ENCODE measurements around a stretch of chr7.

DNA sequence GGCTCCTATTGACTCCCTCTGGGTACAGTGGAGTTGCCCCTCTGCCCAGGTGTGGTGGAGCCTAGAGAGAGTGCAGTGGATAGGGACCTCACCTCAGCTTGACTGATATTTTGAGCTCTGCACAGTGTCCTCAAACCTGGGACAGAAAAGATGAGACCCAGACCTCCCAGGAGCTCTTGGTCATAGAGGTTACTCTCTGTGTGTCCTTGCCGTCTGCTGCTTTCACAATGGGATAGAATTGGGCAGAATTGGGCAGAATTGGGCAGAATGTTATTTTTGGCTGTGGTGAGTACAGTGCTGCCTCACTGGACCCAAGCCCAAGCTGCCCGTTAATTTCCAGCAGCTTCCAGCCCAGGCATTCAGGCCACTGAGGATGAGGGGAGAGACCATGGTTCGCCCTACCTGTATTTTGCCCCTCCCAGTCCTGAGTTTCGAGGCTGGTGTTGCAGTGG is 23.8 kb downstream of the NACAD start:
- PRO-cap: no peak

GRCh38 chr7:45104369-45104644 is 7.2 kb downstream of the TBRG4 start:
- PRO-cap: no peak

DNA sequence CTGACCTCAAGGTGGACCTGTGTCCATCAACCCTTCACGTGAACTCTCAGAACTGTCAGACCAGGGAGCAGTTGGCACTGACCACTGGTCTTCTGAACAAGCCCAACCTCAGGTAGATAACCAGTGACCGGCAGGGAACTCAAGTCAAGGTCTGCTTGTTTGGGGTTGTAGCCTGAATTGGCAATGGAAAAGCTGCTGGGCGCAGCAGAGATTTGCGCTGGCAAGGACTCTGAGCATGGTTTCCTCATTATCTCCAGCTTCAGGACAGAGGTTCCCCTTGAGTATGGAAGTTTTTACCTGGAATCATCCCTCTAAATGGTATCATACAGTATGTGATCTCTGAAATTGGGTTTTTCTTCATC is 96.7 kb downstream of the ADCY1 start:
- PRO-cap: no peak

DNA sequence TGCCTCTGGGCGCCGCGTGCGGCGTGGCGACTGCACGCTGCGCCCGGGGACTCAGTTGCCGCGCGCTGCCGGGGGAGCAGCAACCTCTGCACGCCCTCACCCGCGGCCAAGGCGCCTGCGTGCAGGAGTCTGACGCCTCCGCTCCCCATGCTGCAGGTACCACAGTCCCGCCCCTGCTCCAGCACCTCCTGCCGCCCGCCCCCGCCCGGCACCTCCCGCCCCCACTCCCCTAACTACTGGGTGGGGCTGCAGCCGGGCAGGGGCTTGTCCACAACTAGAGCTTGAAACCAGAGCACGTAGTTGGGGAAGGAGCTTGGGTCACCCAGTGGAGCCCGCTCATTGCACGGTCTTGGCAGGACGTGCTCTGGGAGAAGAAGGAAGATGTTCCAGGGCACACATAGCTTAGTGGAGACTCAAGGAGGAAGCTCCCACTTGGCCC is 577 bp downstream of the IGFBP1 start:
- PRO-cap: no peak

DNA sequence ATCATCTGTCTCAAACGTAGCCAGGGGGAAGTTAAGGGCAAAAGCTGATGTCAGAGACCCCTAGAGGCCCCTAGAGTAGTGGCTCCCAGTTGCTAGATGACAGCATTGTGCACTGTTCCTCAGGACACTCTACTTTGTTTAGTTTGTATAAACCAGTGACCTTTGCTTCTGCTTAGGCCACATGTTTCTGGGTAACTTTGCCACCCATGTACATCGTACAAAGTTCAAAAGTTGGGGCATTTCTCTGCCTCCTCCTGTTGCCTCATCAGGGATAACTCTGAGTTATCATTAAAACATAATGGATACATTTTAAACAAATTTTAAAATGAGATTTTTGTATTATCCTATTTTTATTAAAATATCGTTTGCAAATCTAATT is 233.4 kb upstream of the IGFBP3 start:
- PRO-cap: no peak

- PRO-cap: unidirectional peak, plus-strand start at chr7:46354980
Observed at GRCh38 chr7:46354896-46355095, 433.7 kb upstream of the IGFBP3 start.

- PRO-cap: no peak
Observed at GRCh38 chr7:46741261-46741583, 820.1 kb upstream of the IGFBP3 start.

GRCh38 chr7:46960802-46961402 is 621.0 kb downstream of the TNS3 start:
- PRO-cap: no peak

DNA sequence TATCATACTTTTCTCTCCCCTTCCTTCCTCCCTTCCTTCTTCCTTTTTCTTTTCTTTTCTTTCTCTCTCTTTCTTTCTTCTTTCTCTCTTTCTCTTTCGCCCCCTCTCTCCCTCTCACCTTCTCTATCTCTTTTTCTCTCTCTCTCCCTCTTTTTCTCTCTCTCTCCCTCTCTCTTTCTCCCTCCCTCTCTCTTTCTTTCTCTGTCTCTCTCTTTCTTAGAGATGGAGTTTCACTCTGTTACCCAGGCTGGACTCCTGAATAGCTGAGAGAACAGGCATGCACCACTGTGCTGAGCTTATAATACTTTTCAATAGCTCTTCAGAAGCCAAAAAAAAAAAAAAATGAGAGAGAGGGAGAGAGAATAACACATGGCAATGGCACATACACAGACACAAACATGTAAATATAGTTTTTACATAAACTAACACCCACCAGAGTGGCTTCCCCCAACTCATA is 322.1 kb downstream of the TNS3 start:
- PRO-cap: no peak

GRCh38 chr7:47308715-47309431 is 273.0 kb downstream of the TNS3 start:
- PRO-cap: no peak

DNA sequence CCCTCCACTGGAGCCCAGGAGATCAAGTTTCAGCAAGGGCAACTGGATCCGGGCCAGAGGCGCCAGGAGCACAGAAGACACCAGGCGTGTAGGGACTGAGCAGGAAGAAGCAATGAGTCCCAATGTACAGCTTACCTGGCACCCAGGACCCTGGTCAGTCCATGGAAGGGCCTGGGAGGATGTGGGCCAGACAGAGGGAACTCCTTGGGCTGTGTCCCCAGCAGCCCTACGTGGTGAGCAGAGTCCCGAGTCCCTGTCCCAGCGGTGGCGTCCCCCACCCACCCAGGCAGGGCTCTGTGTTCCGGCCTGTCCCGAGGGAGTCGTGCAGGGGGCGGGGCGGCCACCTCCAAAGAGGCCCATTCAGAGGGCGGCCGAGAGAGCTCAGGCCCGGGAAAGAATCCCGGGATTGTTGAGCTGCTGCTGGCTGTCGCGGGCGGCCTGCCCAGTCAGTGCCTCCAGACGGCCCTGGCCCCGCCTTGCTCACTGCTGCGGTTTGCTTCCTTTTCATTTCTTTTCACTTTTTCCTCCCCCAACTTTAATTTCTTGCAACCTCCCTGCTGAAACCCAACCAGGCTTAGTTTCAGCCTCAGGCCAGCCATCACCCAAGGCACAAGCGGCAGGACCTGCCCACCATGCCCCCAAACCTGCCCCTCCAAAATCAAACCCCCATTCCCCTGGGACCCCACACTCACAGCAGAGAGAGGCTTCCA is 253.9 kb downstream of the TNS3 start:
- PRO-cap: unidirectional peak, minus-strand start at position 282 of the sequence; unidirectional peak, minus-strand start at position 324 of the sequence

GRCh38 chr7:47369029-47369852 is 212.7 kb downstream of the TNS3 start:
- PRO-cap: no peak

GRCh38 chr7:47379630-47380667 is 202.0 kb downstream of the TNS3 start:
- PRO-cap: no peak

DNA sequence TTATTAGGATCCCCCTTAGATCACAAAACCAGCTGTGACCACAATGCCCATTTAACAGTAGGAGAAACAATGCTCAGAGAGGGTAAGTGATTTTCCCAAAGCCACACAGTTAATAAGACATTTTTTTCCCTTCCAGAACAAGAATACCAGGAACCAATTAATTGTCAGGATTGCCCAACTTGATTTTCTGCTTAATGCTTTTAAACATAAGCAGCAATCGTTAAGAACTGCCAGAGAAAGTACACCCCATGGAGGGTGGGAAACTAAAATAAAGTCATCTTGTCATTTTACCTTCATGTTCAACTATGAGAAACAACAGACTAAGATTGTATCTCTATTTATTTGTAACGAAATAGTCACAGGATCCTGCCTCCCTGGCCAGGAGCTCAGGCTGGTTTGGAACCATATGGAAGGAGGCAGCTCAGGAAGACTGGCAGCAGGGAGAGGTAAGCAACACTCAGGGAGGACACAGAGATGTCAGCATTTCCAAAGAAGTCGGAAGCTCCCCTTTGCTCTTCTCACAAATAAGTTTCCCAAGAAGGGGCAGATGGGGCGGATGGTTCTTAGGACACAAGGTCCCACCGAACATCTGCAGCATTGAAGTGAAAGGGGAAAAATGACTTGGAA is 129.6 kb downstream of the TNS3 start:
- PRO-cap: no peak

GRCh38 chr7:47458058-47458806 is 123.7 kb downstream of the TNS3 start:
- PRO-cap: no peak

DNA sequence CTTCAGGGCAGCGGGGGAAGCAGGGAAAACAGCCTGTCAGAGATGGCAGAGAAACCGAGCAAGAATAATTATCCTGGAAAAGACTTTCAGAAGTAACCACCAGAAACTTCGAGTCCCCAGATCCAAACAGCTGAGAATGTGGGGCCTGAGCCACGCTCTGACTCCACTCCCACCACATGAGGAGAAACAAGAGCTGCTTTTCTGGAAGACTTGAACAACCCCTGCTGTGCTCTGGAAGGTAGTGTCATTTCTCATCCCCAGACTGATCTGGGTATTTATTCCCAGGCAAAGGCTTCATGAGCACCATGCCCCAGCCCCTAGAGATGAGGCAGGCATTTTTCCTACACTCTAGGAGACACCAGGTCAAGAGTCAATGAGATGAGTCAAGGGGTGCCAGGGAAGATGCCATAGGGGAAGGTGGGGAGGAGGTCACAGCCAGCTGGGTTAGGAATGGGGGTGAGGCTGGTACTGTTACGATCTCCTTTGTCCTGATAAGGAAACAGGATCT is 1.3 kb upstream of the TNS3 start:
- PRO-cap: no peak

DNA sequence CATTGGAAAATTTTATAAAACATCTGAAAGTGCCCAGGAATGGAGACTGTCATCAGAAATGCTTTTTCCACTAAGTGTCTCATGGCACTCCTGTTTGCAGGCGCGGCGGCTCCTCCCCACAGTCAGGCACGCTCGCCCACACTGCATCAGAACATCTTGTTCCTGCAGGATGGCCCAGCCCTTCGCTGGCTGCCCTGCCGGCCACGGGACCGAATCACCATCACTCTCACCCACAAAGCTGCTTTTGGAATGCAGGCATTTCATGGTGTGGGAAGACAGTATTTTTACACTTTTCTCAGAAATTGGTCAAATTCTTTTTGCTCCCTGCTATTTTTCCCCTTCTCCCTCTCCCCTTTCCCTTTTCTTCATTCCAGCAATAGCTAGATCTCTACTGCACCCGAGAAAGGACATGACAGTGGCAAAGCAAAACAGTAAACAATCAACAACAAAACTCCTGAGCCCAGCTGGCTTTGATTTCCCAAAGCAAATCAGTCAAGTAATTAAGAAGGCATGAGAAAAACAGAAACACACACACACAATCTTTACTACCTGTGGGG is 176.1 kb upstream of the TNS3 start:
- PRO-cap: no peak

- PRO-cap: no peak
Observed at GRCh38 chr7:47786459-47786848, 161.8 kb downstream of the PKD1L1 start.

GRCh38 chr7:47973753-47974201 is 5.6 kb downstream of the HUS1 start:
- PRO-cap: no peak

DNA sequence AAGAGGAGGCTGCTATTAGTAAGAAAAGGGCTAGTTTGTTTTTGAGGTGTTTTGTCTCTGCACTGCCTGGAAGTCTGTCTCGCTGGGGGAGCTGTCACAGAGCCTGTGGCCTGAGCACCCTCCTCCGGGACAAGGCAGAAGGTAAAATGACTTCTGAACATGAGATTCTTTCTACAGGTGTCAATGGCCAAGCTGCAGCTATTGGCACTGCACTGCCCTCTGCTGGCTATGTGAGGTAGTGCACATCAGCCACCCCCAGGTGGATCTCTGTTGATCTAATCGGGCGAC is 21.0 kb downstream of the UPP1 start:
- PRO-cap: no peak